Foreskin keratinocyte (primary cell): ENCODE data around the genes SPDYE12 and SPDYE13.

- RAMPAGE, total RNA = no peak
Observed at GRCh38 chr7:73743243-73743948, 4.8 kb upstream of the ABHD11 start.

GRCh38 chr7:73845672-73846079 lies 3.4 kb upstream of the METTL27 start:
- RAMPAGE, total RNA = no peak

DNA sequence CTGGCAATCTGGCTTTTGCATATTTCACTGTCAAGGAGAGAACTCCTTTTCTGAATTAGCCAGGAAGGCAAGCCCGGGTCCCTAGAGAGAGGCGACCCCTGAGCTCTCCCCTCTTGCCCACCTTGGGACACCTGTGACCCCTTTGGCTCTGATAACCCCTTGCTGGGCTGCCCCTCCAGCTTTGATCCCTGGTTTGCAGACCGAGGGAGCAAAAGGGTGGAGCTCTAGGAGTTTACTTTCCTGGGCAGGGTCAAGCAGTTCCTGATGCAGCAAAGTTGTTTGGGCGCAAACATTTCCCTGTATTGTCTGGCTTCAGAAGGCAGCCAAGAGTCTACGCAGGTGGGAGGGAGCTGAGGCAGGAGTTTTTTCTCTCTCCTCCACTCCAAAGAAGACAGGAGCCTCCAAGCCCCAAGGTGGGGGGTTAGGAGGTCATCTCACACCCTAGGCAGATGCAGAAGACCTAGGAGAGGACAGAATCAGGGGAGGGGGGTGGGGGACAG lies 20.4 kb downstream of the TMEM270 start:
- RAMPAGE, total RNA = no peak

- RAMPAGE, total RNA = no peak
Observed at GRCh38 chr7:73899712-73900346, 38.9 kb downstream of the TMEM270 start.

DNA sequence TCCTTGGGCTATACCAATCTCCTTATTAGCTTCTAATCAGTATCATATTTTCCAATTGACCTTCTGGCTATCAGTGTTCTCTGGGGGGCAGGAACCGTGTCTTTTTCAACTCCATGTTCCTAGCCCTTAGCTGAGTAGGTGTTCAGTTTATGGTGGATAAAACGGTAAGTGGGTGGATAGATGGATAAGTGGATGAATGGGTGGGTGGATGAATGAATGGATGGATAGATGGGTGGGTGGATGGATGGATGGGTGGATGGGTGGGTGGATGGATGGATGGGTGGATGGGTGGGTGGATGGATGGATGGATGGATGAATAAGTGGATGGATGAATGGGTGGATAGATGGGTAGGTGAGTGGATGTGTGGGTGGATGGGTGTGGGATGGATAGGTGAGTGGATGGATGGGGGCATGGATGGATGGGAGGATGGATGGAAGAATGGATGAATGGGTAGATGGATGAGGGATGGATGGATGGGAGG lies 25.5 kb downstream of the ELN start:
- RAMPAGE, total RNA = no peak

GRCh38 chr7:74062886-74063815 lies 20.5 kb upstream of the LIMK1 start:
- RAMPAGE, total RNA = no peak

DNA sequence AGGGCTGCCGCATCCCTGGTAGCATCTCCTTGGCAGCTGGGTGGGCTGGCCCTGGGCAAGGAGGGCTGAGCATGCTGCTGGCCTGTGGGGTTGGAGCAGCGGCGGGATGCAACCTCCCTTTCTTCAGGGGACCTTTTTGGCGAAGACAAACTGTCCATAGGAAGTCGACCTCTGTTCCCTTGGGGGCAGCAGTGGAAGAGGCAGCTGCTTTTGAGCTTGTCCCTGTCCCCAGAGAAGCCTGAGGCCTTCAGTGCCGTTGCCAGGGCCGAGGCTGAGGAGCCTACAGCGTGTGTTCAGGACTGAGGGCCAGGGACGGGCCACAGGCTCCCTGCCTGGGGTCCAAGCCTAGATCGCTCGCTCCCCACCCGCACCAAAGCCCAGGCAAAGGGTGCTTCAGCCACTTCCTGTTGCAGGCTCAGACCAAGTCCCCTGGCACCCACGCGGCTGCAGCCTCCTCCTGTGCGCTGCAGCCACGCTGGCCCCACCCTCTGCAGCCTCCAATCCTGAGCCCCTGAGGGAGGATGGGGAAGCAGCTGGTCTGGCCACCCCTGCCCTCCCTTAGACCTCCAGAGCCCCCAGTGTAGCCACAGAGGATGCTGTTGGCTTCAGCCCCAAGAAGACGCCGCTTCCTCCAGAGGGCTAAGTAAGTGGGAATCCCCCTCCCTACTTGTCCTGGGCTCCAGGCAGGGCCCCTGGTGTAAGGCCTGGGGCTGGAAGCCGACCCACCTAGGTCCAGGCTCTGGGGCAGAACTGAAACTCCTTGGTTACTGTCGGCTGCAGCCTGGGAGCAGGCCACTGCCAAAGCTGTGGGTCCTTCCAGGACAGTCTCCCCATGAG lies 9.3 kb downstream of the LIMK1 start:
- RAMPAGE, total RNA = no peak

GRCh38 chr7:74194478-74195361 lies 15.1 kb upstream of the LAT2 start:
- RAMPAGE, total RNA = no peak

DNA sequence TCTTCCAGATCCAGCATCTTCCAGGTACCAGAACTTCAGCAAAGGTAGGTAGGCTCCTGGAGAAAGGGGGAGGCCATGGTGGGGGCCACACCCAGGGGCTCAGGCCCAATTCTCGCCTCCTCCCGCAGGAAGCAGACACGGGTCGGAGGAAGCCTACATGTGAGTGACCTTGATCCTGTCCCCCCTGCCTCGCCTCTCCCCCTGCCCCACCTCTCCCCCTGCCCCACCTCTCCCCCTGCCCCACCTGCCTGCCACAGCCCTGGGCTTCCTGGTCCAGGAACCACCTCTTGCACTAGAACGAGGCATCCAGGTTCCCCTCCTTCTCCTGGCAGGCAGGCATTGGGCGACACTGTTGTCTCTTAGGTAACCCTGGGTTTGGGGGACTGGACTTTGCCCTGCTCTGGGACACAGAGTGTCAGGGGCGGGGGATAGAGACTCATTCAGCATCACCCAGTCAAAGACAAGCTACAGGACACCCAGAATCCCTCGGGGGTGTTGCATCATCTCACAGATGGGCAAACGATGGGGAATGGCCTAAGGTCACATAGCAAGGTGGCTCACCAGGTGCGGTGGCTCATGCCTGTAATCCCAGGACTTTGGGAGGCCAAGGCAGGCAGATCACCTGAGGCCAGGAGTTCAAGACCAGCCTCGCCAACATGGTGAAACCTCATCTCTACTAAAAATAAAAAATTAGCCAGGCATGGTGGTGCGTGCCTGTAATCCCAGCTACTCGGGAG lies 10.9 kb downstream of the LAT2 start:
- RAMPAGE, total RNA = no peak

DNA sequence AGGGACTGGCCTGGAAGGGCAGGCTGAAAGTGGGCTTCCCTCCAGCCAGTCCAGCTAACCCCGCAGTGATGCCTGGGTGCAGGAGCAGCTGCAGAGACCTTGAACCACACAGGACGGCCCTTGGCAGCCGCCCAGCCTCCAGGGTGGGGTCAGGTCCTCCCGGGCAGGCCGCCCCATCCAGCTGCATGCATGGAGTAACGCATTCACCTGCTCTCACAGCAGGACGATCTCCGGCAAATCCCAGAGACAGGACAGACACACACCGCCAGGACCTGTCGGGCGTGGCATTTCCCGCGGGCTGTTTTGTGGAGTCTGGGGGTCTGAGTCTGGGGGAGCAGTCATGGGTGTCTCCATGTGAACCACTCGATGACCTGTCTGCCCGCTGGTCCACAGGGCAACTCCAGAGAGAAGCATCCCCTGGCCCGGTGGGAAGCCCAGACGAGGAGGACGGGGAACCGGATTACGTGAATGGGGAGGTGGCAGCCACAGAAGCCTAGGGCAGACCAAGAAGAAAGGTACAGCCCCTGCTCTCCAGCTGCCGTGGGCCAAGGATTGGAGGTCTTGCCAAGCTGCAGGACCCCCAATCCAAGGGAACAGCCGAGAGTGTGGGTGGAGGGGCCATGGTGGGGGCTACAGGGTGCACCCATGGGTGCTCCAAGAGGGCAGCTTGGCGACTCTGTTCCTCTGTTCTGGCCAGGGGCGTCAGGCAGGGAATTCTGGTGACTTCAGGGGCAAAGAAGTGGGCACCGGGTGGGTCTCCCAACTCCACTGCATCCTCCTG lies 14.6 kb downstream of the LAT2 start:
- RAMPAGE, total RNA = no peak

DNA sequence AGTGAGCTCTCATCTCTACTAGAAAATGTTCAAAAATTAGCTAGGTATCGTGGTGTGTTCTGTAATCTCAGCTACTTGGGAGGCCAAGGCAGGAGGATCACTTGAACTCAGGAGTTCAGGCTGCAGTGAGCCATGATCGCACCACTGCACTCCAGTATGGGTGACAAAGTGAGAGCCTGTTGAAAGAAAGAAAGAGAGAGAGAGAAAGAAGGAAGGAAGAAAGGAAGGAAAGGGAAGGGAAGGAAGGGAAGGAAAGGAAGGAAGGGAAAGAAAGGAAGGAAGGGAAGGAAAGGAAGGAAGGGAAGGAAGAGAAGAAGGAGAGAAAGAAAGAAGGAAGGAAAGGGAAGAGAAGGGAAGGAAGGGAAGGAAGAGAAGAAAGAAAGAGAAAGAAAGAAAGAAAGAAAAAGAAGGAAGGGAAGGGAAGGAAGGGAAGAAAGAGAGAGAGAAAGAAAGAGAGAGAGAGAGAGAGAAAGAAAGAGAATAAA lies 61.5 kb downstream of the CLIP2 start:
- RAMPAGE, total RNA = no peak

- RAMPAGE, total RNA = no peak
Observed at GRCh38 chr7:74505400-74505830, 51.7 kb downstream of the GTF2IRD1 start.

GRCh38 chr7:74655990-74656286 lies 1.6 kb upstream of the GTF2I start:
- RAMPAGE, total RNA = no peak

DNA sequence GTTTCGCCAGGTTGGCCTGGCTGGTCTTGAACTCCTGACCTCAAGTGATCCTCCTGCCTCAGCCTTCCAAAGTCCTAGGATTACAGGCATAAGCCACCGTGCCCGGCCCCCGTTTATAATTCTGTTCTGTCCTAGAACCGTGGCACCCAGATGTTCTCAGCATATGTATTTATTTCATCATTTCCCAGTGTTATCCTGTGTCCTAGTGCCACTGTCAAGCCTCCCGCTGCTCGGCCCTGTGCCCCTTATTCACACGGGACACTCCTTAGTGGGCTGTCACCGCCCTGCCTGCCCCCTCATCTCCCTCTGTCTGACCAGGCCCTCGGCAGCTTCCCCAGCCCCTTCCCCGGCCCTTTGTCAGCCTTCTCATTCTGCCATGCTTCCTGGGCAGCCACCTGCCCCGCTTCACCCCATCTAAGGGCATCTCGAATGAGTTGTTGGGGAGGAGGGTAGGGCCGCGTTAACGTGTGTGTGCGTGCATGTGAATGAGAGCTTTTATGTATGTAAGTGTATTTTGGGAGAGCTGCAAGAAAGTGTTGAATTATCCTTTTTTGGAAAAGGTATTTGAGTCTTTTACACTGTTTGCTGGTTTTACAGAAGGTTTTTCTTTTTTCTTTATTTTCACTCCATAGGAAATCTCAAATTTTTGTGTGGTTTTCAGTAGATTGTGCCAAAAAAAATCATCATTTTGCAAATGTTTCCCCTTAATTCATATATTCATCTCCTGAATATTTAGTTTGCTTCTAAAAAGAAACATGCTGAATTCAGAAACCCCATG lies 49.7 kb downstream of the GTF2I start:
- RAMPAGE, total RNA = no peak

GRCh38 chr7:74889996-74890900 lies 24.6 kb downstream of the SPDYE12 start:
- RAMPAGE, total RNA = no peak

GRCh38 chr7:74914952-74915402 lies at the start of gene SPDYE12:
SPDYE12 (minus strand) TSS chr7:74915078.
- RAMPAGE, total RNA = no peak

DNA sequence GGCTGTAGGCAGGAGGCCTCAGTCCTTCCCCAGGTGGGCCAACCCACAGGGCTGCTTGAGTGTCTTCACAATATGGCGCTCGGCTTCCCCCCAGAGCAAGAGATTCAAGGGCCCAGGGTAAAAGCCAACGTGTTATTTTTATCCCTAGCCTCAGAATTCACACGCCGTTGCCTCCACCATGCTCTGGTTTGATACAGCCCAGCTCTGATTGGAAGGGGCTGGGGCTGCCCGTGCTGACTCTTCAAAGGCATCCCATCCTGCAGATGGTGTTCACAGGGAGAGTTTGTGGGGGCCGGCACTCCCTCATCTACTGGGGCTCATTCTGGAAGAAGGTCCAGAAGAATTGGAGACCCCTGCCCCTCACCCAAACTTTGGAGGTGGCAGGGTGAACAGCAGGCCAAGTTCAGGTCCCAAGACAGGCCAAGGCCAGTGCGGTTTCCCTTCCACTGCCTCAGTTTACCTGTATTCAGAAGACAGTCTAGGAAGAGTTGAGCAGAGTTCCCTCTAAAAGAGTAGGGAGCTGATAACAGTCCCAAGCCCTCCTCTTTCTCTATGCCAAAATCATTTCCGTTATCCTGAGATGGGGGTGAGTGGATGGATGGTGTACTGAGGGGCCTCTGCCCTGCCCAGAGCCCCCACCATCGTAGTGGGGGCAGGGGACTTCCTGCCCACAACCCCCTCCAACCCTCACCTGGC lies 42.9 kb downstream of the RCC1L start:
- RAMPAGE, total RNA = no peak

DNA sequence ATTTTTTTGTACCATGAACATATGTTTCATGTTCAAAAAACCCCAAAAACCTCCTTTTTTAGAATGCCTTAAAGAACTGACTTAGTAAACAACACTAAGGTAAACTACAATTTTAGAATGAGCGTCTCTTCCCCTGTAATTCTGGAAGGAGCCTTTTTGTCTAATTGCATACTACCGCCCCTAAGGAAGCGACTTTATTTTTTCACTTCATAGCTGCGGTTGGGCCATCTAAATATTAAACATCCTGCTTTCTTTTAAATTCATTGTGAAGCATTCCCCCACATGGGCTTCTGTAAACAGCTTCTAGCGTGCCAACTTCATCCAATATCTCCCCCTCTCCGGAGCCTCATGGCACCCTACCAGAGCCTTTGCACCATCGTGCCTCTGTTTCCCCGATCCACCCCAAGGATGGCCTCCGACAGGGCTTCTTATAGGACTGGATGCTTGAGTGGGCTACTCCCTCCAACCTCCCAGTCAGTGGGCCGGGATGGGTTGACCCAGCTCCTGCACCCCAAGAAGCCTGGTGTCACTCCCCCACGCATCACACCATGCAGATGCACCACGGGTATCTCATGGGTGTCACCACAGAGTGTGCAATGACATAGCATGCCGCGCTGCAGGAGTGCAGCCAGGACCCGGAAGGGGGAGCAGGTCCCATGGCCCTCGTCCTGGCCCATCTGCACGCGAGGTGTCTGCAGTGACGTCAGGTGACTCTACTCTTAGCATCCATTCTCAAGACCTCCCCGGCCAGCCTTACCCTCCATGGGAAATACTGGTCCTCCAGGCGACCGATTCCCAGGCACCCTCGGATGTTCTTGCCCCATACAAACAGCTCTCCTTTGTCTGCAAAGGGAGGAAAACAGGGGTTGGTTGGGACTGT lies 21.4 kb downstream of the RCC1L start:
- RAMPAGE, total RNA = no peak

GRCh38 chr7:75064344-75064781 lies 9.2 kb downstream of the RCC1L start:
- RAMPAGE, total RNA = no peak

- RAMPAGE, total RNA = no peak
Observed at GRCh38 chr7:75280520-75281084, at the start of gene SPDYE13. SPDYE13 (plus strand) TSS chr7:75280790.